Heart (tissue), 3 donors: ENCODE measurements around the gene CCDC187.

GRCh38 chr9:134643254-134643787 lies 1.7 kb downstream of the COL5A1 start:
- RAMPAGE, long total RNA, 2 experiments: no peak in any of the 2 experiments

GRCh38 chr9:134766966-134767470 lies 113.6 kb upstream of the FCN2 start:
- RAMPAGE, long total RNA, 2 experiments: no peak in any of the 2 experiments

- RAMPAGE, long total RNA, 2 experiments: no peak in any of the 2 experiments
Observed at GRCh38 chr9:134800873-134801447, 79.7 kb upstream of the FCN2 start.

DNA sequence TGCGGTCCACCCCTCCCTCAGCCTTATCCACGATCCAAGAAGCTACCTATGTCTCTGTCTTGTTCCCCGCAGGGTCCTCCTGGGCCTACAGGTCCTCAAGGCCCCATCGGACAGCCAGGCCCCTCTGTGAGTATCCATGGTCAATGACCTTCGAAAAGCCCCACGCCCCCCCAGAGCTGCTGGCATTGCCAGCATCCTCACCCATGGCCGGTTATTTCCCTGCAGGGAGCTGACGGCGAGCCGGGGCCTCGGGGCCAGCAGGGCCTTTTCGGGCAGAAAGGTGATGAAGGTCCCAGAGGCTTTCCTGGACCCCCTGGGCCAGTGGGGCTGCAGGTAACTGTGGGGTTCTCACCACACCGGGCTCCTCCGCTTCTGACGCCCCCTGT lies 69.3 kb upstream of the FCN2 start:
- RAMPAGE, long total RNA, 2 experiments: no peak in any of the 2 experiments

DNA sequence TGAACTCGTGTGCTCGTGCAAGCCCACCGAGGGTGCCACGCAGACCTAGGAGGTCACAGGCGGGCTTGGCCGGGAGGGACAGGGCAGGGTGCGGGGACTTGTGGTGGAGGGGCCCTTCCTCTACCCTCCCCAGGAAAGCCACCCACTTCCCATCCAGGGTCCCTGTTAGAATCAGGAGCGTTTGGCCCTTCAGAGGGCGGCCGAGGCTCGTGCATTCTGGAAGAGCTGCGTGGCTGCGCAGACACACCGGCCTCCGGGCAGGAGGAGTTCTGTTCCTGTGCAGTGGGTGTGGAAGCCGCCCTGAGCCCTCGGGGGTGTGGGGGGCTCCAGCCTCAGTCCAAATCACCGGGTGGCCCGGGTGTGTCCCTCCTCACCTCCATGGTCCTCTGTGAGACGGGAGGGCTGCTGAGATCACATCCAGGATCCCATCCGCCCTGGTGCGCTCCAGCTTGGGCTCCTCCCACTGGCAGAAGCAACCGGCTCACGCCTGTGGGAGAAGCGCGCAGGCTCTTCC lies 18.3 kb downstream of the OLFM1 start:
- RAMPAGE, long total RNA, 2 experiments: no peak in any of the 2 experiments

DNA sequence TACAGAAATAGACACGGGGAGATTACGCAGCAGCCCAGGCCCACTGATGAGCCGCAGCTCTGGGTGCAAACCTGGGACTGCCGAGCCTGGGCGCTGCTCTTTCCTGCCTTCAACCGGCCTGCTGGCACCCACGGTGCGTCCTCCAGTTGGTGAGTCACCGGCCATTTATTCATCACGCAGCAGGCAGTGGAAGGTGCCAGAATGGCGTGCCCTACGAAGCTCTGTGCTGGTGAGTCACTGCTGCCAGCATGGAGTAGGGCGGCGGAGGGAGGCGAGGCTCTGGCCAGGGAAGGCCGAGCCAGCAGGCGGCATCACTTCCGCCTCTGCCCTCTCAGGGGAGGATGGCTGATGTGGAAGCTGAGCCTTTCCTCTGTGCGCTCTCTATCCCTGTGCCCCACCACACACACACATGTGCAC lies 39.0 kb downstream of the OLFM1 start:
- RAMPAGE, long total RNA, 2 experiments: no peak in any of the 2 experiments

- RAMPAGE, long total RNA, 2 experiments: no peak in any of the 2 experiments
Observed at GRCh38 chr9:135137282-135137959, 50.0 kb downstream of the OLFM1 start.

- RAMPAGE, long total RNA, 2 experiments: no peak in any of the 2 experiments
Observed at GRCh38 chr9:135280717-135280918, 193.2 kb downstream of the OLFM1 start.

GRCh38 chr9:135906476-135906982 lies 817 bp downstream of the CAMSAP1 start:
- RAMPAGE, long total RNA, 2 experiments: no peak in any of the 2 experiments

GRCh38 chr9:135908652-135909328 lies 1.4 kb upstream of the CAMSAP1 start:
- RAMPAGE, long total RNA, 2 experiments: no peak in any of the 2 experiments

DNA sequence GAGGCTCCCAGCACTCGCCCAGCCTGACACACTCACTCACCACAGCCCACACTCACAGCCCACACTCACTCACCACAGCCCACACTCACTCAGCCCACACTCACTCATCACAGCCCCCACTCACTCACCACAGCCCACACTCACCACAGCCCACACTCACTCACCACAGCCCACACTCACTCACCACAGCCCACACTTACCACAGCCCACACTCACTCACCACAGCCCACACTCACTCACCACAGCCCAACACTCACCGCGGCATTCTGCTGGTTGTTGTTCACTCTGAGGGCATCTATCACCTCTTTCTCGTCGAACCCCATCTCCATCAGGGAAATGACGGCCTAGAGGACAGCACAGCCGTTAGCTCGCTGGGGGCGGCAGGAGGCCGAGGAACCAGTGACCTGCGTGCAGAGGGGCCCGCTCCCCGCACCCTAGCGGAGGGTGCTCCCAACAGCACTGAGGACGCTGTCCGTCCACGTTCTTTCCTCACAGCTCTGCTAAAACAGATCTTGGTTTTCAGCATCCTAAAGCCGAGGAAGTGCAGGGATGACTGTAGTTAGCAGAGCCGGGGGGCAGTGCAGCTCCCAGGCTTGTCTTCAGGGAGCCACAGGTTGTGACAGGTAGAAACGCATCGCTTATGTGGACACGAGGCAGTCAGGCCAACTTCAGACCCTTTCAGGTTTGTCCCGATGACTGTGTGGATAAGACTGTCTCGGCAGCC lies 21.6 kb downstream of the UBAC1 start:
- RAMPAGE, long total RNA, 2 experiments: no peak in any of the 2 experiments

DNA sequence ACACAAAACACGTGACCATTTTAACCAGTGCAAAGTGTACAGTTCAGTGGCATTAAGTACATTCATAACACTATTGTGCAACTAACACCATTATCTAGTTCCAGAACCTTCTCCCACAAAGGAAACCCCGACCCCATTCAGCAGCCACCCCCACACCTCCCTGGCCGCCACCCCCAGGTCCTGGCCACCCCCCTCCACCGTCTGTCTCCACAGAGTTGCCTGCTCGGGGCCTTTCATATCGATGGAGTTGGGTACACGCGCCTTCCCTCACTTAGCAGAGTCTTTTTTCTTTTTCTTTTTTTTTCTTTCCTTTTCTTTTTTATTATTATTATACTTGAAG lies 33.7 kb upstream of the UBAC1 start:
- RAMPAGE, long total RNA, 2 experiments: no peak in any of the 2 experiments

DNA sequence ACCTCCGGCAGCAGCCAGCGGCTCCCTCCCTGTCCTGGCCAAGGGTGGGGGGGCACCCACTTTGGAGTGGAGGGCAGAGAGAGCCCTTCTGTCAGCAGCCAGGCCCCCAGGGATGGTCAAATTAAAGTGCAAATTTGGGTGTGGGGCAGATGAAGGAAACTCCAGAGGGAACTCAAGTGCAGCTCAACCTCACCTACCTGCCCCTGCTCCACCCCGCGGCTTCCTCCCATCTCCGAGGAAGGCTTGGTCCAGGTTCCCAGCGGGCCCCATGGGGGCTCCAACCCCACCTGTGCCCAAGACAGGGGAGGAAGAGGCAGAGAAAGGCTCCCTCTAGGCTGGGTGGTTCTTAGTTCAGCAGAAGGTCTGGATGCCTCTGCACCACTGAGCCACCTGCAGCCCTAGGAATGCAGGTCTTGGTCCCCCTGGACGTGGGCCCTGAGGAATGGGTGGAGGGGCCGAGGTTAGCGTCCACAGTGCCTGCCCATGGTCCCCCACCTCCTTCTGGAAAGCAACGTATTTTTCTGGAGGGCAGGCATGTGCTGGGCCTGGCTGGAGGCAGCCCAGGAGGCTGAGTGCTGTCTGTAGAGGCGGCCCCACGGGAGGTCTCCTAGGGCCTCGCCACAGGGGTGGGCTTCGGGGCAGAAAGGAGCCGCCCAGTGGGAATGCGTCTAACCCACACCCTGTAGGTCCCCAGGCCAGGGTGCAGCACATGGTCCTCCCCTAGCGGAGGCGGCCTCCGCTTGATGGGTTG lies 48.0 kb upstream of the UBAC1 start:
- RAMPAGE, long total RNA, 2 experiments: no peak in any of the 2 experiments

GRCh38 chr9:136094551-136094958 lies 534 bp downstream of the NACC2 start:
- RAMPAGE, long total RNA, 2 experiments: no peak in any of the 2 experiments

- RAMPAGE, long total RNA, 2 experiments: no peak in any of the 2 experiments
Observed at GRCh38 chr9:136303990-136304592, at the start of gene CCDC187. Gene CCDC187, minus strand, starts transcription at chr9:136304094.

DNA sequence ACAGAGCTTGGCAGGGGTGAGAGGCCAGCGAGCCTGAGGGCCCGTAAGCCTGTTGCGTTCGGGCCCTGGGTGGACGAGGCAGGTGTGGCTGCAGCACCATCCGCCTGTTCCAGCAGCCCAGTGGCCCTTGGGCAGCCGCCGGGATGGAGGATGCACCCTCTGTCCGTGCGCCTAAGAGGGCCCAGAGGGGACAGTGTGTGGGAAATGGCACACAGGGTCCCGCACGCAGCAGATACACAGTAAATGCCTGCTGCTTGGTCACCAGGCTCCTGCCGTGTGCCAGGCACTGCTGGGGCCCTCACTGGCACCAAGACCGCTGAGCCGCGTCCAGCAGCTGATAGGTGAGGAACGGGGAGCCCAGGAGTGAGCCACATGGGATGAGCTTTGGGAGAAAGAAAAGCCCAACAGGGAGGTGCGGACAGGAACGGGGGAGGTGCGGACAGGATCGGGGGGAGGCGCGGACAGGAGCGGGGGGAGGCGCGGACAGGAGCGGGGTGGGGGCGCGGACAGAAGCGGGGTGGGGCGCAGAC lies 16.4 kb downstream of the GPSM1 start:
- RAMPAGE, long total RNA, 2 experiments: no peak in any of the 2 experiments

DNA sequence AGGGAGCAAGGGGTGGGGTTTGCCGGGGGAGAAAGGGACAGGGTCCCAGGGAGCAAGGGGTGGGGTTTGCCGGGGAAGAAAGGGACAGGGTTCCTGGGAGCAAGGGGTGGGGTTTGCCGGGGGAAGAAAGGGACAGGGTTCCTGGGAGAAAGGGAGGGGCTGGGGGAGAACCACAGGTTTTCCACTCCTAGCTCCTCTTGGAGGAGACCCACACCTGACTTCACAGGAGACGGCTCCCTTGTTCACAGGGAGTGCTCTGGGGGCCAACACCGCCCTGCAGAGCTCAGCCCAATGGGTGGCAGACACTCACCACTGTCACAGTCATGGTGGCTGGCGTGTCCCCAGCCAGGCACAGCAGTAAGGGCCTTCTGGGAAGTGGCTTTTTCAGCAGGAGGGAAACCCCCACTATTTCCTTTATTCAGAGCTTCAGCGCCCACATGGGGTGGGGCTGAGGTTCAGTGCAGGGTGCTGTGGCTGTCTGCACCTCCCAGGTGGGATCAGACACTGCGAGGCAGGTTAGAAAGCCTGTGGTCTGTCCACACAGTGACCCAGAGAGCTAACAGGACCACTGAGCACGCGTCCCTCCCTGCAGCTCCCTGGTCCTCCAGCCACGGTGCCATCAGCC lies 3.5 kb upstream of the SNAPC4 start:
- RAMPAGE, long total RNA, 2 experiments: no peak in any of the 2 experiments

- RAMPAGE, long total RNA, 2 experiments: no peak in any of the 2 experiments
Observed at GRCh38 chr9:136407069-136407708, 3.2 kb downstream of the ENTR1 start.

GRCh38 chr9:136459666-136460159 lies 20.1 kb upstream of the INPP5E start:
- RAMPAGE, long total RNA, 2 experiments: no peak in any of the 2 experiments

DNA sequence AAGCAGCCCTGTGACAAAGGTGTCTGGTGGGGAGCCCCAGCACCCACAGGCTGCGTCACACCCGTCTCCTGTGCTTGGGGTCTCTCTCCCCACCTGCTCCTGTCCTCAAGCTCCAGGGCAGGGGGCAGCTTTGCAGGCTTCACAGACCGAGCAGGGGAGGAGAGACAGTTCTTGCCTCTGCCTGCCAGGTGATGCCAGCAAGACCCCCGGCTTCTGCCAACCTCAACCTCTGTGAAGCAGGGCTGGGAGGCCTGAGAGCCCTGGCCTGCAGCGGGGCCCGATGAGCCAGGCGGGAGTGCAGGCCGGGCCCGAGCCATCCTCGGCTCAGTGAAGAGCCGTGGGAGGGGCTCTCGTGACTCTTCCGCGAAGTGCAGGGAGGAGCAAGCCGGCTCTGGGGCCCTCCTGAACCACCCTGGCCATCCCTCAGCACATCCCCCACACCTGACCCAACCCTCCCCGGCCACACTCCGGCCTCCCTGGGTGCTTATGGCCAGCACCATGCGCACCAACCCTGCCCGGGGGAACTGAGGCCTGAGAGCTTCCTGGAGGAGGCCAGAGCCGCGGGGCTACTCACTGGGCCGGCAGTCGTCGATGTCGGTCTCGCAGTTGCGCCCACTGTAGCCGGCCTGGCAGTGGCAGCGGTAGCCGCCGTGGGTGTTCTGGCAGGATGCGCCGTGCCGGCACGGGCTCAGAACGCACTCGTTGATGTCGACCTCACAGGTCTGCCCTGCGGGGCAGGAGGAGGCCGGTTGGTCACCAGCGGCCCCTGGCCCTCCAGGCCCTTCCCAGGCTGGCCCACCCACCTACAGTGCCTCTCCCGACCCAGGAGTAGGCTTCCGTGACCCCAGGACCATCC lies 27.5 kb upstream of the SEC16A start:
- RAMPAGE, long total RNA, 2 experiments: no peak in any of the 2 experiments